HL-60 (cell line): ENCODE measurements around the genes FGF8, PSD and C10orf95.

DNA sequence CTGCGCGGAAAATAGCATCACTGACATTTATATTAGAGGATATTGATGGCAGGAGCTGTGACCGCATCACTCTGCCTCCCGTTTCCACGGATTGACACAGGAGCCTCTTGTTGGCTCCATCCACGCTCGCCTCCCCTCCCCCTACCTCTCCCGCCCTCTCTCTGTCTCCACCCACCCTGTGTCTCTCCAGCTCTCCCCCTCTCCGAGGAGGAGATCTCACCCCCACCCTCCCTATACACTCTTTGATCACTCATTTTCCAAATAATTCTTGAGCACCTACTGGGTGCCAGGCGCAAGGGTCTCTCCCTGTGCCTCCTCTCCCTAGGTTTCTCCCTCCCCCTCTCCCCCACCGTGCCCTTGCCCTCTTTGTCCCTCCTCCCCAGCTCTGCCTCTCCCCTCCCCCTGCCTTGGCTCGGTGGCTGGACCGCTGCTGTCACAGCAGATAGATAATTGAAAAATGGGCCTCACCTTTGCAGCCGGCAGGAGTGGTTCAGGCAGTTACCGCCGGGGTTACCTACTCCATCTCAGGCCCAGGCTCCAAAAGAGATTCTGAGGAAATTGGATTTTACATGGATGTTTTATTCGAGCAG lies 61.0 kb upstream of the BTRC start:
- RRBS = no CpG with 5 or more reads among the region's 17 CpGs

GRCh38 chr10:101353443-101353821 lies 533 bp upstream of the BTRC start:
- RRBS = no CpG with 5 or more reads among the region's 16 CpGs

DNA sequence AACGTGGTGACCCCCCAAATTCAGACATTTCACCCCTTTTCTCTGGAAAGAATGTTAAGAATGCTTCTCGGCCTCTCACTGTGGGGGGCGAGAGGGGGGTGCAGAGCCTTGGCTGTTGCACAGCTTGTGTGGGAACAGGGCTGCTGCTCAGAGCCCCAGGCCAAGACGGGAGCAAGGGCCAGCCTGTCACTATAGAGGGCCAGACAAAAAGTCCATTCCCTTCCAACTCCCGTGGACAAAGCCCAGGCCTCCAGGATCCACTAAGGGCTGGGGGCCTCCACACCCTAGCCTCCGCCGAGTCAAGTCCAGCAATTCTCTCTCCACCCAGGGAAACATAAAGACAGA lies 26.9 kb downstream of the DPCD start:
- RRBS = no CpG with 5 or more reads among the region's 7 CpGs

DNA sequence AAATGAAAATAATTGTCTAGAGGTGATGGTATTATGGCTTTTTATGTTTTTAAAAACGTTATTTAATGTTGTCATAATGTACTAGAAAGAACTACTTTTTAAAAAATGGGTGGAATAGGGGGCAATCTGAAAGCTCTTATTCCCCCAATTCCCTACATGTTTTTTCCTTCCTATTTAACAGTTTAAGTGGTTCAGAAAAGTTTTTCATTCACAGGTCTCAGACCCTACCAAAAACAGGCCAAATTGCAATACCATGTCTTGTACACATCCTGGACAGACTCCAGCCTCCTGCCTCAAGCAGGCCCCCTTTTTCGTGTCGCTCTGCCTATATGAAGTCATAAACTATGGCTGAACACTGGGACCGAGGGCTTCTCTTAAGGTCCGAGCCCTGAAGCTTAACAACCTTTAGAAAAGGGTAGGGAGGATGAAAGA lies 1.4 kb downstream of the FBXW4 start:
- RRBS = no CpG with 5 or more reads among the region's 5 CpGs

DNA sequence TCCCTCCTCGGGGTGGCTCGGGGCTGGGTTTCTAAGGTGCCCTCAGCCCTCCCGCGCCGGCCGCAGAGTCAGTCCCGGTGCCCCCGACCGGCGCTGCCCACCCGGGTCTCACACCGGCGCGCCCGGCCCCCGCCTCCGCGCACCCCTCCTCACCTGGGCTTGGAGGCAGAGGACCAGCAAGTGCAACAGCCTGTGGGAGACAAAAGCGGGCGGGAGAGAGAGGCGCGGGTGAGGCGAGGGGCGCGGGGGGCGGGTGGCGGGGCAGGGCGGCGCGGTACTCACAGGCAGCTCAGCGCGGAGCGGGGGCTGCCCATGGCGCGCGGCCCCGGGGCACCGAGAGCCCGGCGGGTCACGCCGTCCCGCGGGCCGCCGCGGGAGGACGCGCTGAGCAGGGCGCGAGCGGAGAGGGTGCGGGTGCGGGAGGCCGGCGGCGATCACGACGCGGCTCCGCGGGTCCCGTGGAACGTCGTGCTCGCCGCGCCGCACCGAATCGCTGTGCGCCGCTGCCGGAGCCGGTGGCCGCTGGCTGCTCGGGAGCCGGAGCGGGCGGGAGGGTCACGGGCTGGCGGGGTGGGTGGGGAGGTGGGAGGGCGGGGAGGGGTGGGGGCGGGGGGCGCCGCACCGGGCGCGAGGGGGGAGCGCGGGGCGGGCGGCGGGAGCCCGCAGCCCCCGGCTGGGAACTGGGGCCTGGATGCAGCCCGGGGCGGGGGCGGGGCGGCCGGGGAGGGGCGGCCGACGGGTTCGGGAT lies at the start of gene FGF8:
FGF8 (minus strand) TSS at position 528 of the 748 bp plus-strand sequence.
- RRBS = 2% methylated on average over 51 of the region's 105 CpGs

DNA sequence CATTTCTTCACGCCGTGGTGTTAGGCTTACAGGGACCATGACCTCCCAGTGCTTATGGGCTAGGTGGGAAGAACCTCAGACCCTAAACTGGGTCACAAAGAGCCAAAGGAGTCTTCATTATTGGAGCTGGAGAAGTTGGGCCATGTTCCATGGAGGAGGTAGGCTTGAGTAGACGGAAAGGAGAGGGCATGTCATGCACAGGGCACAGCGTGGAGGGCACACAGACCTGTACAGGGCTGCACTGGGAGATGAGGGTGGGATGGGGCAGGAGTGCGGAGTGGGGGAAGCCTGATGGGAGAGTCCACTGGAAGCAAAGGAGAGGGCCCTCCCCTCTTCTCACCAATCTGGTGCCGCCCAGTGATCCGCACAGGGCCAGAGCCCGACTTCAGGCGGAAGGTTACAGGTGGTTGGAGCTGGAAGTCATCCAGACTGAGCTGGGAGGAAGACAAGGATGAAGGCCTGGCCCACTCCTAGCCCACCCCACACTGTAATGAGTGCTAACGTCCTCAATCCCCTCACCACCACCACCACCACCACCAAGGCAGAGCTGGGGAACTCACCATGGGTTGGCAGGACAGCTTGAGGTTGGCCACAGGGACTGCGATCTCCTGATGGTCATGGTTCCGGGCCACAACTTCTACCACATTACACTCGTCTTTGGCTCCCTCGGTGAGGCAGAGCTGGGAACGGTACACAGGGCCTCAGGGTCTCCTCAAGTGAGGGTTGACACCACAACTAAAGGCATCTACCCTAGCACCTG lies 1.1 kb downstream of the NPM3 start:
- RRBS = no CpG with 5 or more reads among the region's 15 CpGs

DNA sequence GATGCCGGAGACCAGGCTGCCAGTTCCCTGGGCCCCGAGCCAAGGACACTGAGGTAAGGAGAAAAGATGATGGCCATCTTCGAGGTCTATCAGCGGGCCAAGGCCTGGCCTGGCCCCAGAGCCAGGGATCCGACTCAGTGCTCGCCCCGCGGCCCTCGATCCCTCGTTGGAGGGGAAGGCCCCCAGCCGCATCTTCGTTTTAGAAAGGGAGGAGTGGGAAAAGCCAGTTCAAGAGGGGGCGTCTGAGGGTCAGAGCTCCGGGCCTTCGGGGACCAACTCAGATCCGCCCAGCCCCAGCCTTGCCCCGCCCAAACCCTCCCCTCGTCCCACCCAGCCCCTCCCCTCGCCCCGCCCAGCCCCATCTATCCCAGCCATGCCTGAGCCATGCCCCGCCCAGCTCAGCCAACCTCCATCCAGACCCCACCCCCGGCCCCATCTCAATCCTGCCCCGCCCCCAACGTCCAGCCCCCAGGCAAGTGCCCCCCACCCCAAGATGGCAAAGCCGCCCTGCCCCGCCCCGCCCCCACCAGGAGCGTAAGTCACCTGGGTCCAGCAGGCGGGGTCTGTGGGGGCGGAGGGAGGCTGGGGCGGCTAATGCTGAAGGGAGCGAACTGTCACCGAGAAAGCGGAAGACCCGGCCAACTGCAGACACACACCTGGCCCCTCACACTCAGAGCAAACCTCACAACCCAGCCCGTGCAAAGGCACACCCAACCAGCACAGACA lies 11.2 kb upstream of the OGA start:
- RRBS = no CpG with 5 or more reads among the region's 36 CpGs

DNA sequence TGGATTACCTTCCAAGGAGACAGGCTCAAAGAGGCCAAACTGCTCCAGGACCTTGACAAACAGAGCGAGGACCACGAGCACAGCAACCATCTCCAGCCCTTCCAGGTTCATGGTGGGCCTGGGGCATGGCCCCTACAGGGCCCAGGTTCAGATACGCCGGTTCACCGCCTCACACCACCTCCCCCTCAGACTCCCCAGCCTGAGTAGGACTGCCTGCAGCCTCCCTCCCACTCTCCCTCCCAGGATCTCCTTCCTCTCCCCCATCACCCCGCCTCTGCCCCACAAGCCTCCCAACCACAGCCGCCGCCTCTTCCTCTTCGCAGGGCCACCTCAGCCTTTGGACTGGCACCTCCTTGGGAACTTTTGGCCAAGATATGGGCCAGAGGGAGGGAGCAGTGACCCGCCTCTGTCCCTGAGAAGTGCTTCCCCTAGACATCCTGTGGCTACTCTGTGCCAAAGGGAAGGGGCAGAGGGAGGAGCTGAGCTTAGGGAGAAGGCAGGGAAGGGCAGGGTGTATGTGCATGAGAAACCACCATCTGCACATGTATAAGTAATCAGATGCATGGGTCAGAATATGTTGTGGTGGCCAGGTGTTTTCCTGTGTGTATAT lies 9.2 kb downstream of the KCNIP2 start:
- RRBS = no CpG with 5 or more reads among the region's 10 CpGs

DNA sequence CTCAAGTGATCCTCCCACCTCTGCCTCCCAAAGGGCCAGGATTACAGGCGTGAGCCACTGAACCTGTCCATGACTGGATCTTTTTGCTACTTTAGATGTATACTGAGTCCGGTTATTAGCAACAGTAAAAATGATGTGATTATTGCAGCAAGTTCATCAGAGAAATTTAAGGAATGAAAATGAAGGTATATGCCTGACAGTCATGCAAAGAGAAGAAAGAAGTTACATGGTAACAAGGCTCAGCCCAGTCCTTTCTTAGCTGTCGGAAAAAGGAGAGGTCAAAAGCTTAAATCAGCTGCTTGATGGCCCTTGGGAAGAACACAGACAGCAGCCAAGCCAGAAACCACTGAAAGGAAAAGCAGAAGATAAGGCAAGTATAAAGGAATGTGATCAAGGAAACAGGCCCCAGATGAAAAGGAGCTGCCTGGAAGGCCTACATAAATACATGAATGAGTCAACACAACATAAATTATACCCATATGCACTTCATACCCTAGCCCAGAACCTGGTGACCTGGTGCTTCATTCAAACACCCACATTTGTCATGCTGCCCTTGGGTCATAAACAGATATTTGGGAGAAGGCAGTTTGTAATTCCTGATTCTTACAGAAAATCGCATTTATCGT lies 94.6 kb upstream of the KCNIP2 start:
- RRBS = no CpG with 5 or more reads among the region's 5 CpGs

- RRBS = no CpG with 5 or more reads among the region's 3 CpGs
These were observed 86.9 kb downstream of the ARMH3 start for GRCh38 chr10:101968888-101969603.

DNA sequence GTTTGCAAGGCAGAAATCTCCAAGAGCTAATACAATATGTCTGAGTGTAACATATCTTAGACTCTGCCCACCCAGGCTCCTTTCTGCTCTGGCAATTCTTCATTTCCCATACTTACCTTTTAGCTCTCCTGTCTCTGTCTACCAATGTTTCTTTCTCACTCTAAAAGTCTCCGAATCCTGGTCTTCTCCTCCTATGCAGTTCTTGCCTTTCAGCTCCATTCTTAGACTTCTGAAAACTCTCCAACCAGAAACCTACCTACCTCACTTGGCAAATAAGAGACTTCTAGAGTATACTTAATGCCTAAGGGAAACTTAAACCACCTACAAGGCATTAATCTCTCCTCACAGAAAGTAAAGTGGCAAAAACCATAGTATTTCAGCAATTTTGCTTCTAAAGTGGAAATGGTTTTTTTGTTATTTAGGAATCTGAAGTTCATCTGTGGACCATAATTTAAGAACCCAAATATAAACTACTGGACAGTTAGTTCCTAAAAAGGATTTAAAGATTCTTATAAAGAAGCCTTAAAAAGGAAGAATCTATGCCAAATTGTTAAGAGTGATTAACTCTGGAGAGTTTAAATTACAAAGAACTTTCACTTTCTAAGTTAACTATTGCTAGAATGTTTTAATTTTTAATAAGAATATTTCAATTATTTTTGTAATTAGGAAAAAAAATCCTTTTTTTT lies 57.3 kb downstream of the ARMH3 start:
- RRBS = no CpG with 5 or more reads among the region's 1 CpG

DNA sequence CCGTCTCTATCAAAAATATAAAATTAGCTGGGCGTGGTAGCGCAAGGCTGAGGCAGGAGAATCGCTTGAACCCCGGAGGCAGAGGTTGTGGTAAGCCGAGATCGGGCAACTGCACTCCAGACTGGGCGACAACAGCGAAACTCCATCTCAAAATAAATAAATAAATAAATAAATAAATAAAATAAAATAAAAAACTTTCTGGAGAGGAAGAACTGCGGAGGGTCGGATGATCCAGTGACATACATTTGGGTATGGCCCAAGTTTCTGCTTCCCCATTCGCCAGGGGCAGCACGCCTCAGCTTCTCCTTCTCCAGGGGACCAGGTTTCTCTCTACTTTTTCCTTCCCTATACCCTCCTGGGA lies 844 bp downstream of the ARMH3 start:
- RRBS = no CpG with 5 or more reads among the region's 13 CpGs

- RRBS = no CpG with 5 or more reads among the region's 4 CpGs
These were observed 4.8 kb downstream of the LDB1 start for GRCh38 chr10:102115307-102115756.

DNA sequence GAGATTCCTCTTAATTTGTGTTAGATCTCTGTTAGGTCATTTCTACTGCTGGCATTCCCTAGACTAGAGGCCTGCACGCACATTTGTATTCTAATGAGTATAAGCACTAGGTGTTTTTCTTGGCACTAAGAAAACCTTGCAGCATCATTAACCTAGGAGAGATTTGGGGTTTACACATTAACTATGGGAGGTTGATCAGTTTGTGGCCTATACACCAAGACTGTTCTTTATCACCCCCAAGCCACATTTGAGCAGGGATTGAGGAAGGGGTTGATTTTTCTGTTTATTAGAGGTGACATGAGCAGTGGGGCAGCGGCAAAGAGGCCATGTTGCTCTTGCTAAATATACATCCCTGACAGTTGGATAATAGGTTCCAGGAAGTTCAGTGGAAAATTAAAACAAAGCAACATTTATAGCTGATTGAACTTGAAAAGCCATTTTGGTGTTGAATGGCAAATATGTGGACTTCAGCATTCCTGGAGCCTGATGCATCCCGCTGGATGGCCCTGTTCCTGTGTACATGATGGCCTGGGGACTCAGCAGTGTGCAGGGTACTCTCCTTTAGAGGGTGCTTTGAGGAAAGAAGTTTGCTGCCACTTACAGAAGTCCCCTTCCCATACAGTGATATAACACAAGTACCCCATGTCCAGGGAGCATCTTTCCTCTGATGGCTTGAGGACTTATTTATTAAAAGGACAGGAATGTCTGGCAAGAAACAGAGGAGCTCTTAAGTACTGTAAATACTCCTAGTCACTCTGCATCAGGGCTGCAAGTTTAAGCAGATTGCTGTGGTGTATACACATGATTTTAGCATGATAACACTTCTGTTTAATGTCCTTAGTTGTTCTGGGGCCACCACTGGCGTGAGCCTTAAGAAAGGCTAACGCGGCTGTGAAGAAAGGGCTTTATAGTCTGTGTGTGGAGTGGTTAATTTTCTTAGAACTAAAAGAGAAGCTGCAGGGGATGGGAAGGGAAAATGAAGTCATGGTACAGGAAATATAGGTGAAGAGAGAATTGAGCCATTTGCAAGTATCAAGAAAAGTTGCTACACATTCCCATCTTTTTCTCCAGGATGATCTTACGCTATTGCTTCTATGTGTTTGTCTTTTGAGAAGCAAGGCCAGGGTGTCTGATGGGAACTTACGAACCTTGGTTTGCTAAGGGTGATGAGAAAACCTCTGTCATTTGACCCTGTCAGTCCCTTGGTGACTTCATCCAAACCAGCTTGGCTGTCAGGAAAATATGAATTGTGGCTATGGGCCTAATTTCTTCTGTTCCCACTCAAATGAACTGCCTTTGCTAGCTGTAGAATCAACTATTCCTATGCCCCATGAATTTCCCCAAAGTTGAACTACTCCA lies 65.6 kb downstream of the GBF1 start:
- RRBS = no CpG with 5 or more reads among the region's 8 CpGs

DNA sequence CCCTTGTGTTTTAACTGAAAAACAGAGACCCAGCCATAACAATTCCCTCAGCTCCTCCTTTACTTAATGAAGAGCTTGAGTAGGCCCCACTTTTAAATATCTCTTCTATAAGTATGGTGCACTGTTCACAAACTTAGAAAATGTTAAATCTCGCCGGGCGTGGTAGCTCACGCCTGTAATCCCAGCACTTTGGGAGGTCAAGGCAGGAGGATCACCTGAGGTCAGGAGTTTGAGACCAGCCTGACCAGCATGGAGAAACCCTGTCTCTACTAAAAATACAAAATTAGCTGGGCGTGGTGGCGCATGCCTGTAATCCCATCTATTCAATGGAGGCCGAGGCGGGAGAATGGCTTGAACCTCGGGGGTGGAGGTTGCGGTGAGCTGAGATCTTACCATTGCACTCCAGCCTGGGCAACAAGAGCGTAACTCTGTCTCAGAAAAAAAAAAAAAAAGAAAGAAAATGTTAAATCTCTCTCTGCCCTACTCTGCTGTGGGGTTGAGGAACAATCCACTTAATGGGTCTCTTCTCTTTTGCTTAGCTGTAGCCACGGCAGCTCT lies 66.6 kb downstream of the GBF1 start:
- RRBS = no CpG with 5 or more reads among the region's 12 CpGs

GRCh38 chr10:102418429-102419057 lies at the start of gene PSD:
Gene PSD (minus strand): TSS chr10:102418785.
- RRBS = no CpG with 5 or more reads among the region's 29 CpGs

GRCh38 chr10:102421313-102421847 lies 744 bp downstream of the FBXL15 start:
- RRBS = 4% methylated on average over 16 of the region's 44 CpGs

GRCh38 chr10:102435195-102436142 lies 3.1 kb upstream of the CUEDC2 start:
- RRBS = no CpG with 5 or more reads among the region's 18 CpGs

GRCh38 chr10:102451275-102452227 lies at the start of gene C10orf95:
Gene C10orf95 (minus strand): TSS chr10:102451543.
- RRBS = 6% methylated on average over 3 of the region's 26 CpGs

GRCh38 chr10:102473305-102473888 lies 12.2 kb downstream of the MFSD13A start:
- RRBS = 57% methylated on average over 7 of the region's 19 CpGs